ENCODE data around the genes APOBR and NPIPB8.

DNA sequence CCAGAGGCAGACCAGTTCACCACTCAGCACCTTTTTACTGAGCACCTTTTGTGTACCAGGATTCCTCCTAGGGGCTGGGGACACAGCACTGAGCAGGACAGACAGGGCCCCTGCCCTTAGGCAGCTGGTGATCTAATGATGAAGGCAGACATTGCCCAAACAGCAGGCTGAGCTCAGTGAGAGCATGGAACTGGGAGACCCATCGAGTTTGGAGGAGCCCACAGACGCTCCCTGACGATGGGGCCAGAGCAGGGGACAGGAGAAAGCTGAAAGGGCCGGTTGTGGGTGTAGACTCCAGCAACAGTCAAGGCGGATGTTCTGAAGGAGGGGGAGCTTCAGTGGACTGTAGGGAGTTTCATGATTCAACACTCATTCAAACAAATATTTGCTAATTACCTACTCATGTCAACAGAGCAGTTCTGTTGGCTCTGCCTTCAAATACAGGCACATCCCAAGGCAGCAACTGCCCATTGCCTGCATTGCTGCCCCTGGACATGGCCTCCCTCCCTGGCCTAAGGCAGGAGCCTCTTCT is 32.1 kb downstream of the SBK1 start:
- RAMPAGE, long total RNA: no peak
- RRBS: no CpG with 5 or more reads among the region's 5 CpGs

GRCh38 chr16:28493842-28495023 is at the start of gene APOBR:
Gene APOBR, plus strand, starts transcription at chr16:28494643.
- RAMPAGE, long total RNA: no peak
- RRBS: 63% methylated on average over 2 of the region's 18 CpGs

GRCh38 chr16:28637746-28638178 is at the start of gene NPIPB8:
Gene NPIPB8, plus strand, starts transcription at chr16:28638065.
- RAMPAGE, long total RNA: no peak
- RRBS: no CpG with 5 or more reads among the region's 1 CpG

- RAMPAGE, long total RNA: no peak
- RRBS: no CpG with 5 or more reads among the region's 8 CpGs
Measured at GRCh38 chr16:28688495-28688889, 22.8 kb upstream of the EIF3C start.

DNA sequence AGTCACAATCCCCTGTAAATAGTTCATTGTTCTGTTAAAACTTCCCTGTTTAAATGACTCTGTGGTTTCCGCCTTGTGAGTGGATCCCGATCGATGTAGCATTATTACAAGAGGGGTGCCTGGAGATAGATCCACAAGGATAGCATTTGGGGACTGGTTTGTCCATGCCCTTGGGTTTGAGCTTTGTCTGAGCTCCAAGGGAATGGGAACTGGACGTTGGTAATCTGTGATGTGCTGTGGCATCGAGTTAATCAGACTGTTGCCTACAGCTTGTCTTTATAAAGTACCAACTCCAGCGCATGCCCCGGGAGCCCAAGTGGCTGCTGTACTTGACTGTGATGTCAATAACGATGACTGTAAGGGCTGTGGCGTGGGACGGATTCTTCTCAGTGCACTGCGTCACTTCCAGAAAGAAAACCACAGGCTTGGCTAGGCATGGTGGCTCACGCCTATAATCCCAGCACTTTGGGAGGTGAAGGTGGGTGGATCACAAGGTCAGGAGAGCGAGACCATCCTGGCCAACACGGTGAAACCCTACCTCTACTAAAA is 19.3 kb upstream of the ATXN2L start:
- RAMPAGE, long total RNA: no peak
- RRBS: no CpG with 5 or more reads among the region's 14 CpGs

DNA sequence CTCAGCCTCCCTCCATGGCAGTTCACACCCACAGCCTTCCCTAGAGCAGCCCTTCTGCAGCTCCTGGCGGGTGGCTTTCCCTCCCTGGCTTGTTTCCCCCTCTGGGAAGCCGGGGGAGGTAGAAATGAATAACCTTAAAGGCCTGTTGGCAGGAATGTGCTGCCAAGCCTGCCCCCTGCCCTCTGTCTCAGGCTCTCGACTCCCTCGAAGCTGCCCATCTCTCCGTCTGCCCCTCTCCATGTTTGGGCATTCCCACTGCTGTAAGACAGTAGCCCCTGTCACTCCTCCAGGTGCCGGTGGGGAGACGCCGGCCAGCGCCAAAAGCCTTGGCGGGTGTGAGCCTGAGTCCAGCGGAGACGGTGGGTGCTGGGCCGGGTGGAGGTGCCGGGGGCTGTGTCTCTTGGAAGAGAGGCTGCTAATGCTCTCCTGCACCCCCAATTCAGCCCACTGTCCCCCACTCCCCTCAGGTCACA is 2.1 kb upstream of the ATP2A1 start:
- RAMPAGE, long total RNA: no peak
- RRBS: 43% methylated on average over 6 of the region's 14 CpGs

GRCh38 chr16:28879375-28880520 is 1.5 kb downstream of the ATP2A1 start:
- RAMPAGE, long total RNA: start-site peak on the minus strand at chr16:28879867-28879949, 1,368 and 1,016 reads in 2 replicates
- RRBS: 13% methylated on average over 1 of the region's 84 CpGs

GRCh38 chr16:28926618-28926817 is 1.5 kb upstream of the RABEP2 start:
- RAMPAGE, long total RNA: no peak
- RRBS: no CpG with 5 or more reads among the region's 2 CpGs

- RAMPAGE, long total RNA: no peak
- RRBS: no CpG with 5 or more reads among the region's 4 CpGs
Measured at GRCh38 chr16:28932708-28932907, 837 bp downstream of the CD19 start.

DNA sequence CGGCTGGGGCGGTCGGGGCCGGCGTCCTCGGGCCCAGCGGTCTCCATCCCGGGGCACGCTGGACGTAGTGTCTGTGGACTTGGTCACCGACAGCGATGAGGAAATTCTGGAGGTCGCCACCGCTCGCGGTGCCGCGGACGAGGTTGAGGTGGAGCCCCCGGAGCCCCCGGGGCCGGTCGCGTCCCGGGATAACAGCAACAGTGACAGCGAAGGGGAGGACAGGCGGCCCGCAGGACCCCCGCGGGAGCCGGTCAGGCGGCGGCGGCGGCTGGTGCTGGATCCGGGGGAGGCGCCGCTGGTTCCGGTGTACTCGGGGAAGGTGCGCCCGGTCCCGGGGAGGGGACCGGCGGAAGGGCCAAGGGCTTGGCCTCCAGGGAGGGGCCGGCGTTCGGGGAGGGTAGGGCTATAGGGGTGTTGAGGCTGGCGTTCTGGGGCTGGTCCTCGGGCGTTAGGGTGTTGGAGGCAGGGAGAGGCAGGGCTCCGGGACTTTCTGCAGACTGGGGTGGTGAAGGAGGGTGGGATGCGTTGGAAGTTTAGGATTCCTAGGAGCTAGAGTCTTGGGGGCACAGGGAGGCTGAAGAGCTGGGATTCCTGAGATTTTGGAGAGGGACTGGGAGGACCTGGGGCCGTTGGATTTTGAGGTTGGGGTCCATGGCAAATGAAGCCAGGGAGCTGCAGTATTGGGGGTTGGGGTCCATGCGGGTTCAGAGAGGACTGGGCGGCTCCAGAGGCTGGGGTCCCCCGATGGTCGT is 519 bp downstream of the NFATC2IP start:
- RAMPAGE, long total RNA: no peak
- RRBS: 3% methylated on average over 26 of the region's 58 CpGs

GRCh38 chr16:28954246-28954899 is 3.6 kb downstream of the NFATC2IP start:
- RAMPAGE, long total RNA: no peak
- RRBS: no CpG with 5 or more reads among the region's 7 CpGs

DNA sequence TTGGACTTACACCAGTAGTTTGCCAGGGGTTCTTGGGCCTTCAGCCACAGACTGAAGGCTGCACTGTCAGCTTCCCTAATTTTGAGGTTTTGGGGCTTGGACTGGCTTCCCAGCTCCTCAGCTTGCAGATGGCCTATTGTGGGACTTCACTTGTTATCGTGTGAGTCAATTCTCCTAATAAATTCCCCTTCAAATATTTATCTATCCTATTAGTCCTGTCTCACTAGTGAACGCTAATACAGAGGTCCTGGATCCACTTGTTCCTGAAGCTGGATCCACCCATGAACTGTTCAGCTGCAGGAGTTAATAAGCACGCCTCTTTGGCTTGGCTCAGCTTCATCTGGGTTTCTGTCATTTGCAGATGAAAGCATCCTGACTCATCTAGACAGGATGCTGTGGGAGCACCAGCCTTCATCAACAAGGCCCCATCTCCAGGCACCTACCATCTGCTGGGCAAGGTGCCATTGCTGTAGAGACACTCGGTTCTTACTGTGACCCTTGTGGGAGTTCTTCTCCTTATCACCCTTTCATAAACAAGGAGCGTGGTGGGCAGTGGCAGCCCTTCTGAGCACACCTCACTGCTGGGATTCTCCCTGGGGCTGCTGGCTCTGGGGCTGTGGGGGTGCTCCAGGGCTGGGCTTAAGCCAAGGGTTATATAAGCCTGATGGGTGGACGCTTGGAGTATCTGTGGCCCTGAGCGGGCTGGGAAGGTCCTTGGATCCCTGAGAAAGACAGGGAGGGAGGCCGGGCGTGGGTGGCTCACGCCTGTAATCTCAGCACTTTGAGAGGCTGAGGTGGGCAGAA is 23.2 kb downstream of the LAT start:
- RAMPAGE, long total RNA: no peak
- RRBS: no CpG with 5 or more reads among the region's 10 CpGs

GRCh38 chr16:29118214-29118911 is 133.5 kb downstream of the LAT start:
- RAMPAGE, long total RNA: no peak
- RRBS: no CpG with 5 or more reads among the region's 15 CpGs

- RAMPAGE, long total RNA: no peak
- RRBS: no CpG with 5 or more reads among the region's 7 CpGs
Measured at GRCh38 chr16:29146989-29147488, 162.2 kb downstream of the LAT start.

DNA sequence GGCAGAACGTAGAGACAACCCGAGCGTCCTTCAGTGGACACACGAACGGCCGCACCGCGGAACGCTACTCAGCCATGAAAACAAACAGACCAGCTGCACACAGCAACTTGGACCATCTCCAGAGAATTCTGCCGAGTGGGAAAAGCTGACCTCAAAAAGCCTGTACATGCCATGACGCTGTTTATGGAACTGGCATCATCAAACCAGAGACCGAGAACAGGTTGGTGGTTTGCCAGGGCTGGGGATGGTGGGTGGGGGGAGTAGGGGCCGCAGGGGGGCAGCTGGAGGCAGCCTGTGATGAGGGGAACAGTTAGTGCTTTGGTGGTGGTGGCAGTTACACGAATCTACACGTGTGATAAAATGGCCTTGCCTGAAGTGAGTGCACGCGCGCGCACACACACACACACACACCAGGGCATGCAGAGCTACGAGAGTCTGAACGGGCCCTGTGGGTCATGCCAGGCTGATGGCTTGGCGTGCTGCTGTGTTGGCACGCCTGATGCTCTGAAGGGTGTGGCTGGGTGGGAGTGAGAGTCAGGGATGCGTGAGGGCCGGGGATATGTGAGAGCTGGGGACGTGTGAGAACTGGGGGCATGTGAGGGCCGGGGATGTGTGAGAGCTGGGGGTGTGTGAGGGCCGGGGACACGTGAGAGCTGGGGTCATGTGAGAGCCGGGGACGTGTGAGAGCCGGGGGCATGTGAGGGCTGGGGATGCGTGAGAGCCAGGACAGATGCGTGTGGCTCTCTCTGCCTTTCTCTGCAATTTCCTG is 170.0 kb downstream of the LAT start:
- RAMPAGE, long total RNA: no peak
- RRBS: no CpG with 5 or more reads among the region's 34 CpGs

DNA sequence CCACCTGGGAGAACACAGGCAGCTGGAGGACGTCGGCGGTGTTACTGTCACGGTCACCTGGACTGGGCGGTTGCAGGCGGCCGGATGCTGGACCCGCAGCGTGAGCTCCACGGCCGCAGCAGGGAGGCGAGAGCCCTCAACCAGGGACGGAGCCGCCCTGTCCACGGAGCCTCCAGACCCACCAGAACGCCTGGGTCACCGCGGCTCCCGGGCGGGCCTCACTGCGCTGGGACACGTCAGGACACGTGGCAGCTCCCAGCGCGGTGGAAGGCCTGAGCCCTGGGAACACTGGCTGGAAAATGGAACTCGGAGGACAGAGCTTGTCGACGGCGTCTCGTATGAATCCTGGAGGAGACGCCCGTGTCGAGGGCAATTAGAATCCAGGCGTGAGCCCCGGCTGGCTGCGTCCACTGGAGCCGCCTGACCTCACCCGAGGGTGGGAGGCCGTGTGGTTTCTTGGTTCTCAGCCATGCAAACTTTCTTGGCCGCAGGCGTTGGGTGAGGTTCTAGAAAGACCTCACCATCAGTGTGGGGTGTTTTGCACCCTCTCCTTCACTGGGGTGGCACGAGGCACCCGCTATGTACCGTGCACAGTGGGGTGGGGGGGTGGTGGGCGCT is 173.9 kb downstream of the LAT start:
- RAMPAGE, long total RNA: no peak
- RRBS: 55% methylated on average over 4 of the region's 45 CpGs

GRCh38 chr16:29159446-29159824 is 174.6 kb downstream of the LAT start:
- RAMPAGE, long total RNA: no peak
- RRBS: no CpG with 5 or more reads among the region's 14 CpGs

- RAMPAGE, long total RNA: no peak
- RRBS: no CpG with 5 or more reads among the region's 12 CpGs
Measured at GRCh38 chr16:29272064-29272621, 134.4 kb downstream of the NPIPB11 start.

DNA sequence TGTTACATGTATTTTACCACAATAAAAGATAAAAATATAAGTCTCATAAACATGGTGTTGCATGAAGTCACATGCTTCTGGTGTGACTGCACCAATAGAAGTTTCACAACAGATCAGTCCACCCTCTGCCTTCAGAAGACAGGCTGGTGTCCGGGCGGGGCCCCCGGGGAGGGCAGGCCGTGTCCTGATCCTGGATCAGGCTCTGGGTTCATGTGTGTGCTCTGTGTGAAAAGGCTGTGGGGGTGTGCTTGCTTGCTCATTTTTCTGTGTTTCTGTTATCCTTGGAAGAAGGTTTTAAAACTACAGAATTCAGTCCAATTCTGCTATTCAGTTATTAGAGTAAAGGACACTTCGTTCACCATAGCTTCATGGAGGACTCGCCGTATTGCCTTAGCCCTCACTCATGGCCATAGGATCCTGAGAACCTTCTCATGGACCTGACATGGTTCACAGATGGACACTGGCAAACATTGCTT is 106.3 kb downstream of the NPIPB11 start:
- RAMPAGE, long total RNA: no peak
- RRBS: no CpG with 5 or more reads among the region's 7 CpGs

GRCh38 chr16:29382878-29383585 is 23.5 kb downstream of the NPIPB11 start:
- RAMPAGE, long total RNA: no peak
- RRBS: no CpG with 5 or more reads among the region's 33 CpGs

Measured in cardiac muscle cell (in vitro differentiated cells and primary cell).